HT1080 (cell line): ENCODE measurements around the genes WDR55 and PCDHAC1.

GRCh38 chr5:139652859-139653463 is 4.8 kb downstream of the CXXC5 start:
RAMPAGE:
- cytosol, long total RNA = no peak
- long total RNA = no peak
- nucleus, long total RNA = no peak

DNA sequence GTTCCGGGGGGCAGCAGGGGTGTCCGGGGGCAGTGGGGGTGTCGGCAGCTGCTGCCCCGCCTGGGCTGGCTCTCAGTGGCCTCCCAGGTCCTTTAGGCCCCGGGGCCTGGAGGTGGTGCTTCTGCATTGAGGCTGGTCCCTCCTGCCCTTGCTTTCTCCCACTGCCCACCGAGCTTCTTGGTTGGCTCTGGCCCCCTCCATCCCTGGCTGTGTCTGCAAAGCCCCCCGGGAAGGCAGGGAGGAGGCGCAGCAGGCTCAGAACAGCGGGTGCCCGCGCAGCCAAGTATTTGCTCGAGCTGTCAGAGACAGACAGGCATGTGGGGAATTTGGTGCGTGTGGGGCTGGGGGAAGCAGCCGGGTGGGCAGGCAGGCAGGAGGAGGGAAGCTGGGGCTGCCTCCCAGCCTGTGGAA is 11.5 kb downstream of the CXXC5 start:
RAMPAGE:
- cytosol, long total RNA = no peak
- long total RNA = no peak
- nucleus, long total RNA = start-site peak on the plus strand centred at position 114 of the sequence, 956 bp wide, 7 and 5 reads in 2 replicates

DNA sequence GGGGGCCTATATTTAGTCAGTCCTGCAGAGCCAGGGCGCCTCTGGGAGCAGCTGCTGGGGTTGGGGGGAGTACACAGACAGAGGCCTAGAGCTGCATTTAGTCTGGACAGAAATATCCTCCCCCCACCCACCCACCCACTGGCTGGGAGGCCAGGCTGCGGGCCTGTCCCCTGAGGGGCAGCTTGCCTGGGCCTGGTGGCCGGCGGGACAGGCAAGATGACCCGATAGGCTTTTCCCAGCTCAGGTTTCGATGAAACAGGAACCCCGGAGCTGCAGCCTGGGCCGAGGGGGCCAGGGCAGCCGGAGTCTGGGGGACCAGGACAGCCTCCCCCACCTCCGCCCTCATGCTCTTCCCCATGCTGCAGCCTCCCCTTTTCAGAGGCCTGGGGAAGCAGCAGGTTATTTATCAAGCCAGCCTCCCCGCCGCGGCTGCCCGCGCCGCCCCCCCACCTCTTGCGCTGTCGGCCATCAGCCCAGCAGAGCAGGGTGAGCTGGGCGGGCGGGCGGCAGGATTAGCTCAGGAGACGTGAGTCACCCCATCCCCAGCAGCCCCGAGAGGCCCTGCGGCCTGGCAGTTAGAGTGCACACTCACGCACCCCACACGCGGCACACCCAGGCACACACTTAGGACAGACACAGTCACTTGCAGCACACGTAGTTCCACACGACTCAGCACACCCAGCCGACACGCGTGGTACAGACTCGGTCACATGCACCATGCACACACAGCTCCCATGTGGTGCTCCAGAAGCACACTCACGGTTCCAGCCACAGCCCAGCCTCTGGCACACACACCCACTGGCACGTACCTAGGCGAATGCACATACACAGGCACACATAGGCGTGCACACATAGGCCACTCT is 12.8 kb downstream of the CXXC5 start:
RAMPAGE:
- cytosol, long total RNA = no peak
- long total RNA = no peak
- nucleus, long total RNA = no peak

RAMPAGE:
- cytosol, long total RNA = no peak
- long total RNA = no peak
- nucleus, long total RNA = no peak
Observed at GRCh38 chr5:139683242-139683496, 35.0 kb downstream of the CXXC5 start.

DNA sequence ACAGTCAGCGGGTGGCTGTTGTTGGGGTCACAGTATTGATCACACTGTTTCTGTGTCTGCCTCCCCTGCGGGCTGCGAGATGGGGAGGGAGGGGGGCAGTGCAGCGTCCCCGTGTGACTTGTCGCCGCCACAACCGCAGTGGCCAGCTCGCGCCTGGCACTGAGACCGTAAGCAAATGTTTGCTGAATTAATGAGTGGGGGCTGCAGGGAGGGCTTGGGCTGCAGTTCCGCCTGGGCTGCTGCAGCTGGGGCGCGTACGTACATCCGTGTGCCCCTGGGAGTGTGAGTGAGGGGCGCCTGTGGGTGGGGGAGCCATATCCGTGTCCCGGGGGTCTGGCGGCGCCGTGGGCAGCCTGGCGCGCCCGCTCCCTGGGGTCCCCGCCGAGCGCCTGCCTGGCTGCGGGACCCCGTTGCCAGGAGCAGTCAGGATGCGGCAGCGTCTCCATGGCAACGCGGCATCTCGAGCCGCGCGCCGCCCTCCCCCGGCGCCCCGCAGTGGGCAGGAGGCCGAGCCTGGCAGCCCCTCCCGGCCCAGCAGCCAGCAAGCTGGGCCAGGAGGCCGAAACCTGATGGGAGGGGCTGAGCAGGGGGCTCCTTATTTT is 31.4 kb upstream of the PSD2 start:
RAMPAGE:
- cytosol, long total RNA = no peak
- long total RNA = no peak
- nucleus, long total RNA = no peak

RAMPAGE:
- cytosol, long total RNA = no peak
- long total RNA = no peak
- nucleus, long total RNA = no peak
Observed at GRCh38 chr5:139847562-139848834, 52.4 kb downstream of the PSD2 start.

DNA sequence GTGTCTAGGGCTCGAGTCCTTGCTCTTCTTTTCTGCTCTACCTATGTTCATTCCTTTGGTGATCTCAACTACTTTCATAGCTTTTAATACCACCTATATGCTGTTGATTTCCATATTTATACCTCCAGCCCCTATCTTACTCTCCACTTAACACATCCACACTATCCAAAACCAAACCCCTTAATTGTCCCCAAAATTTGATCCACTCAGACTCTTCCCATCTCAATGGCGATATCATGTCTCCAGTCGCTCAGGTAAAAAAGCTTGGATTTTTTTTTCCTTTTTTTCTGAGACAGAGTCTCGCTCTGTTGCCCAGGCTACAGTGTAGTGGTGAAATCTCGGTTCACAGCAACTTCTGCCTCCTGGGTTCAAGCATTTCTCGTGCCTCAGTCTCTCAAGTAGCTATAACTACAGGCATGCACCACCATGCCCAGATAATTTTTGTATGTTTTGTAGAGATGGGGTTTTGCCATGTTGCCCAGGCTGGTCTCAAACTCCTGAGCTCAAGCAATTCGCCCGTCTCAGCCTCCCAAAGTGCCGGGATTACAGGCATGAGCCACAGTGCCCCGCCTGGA is 29.0 kb downstream of the NRG2 start:
RAMPAGE:
- cytosol, long total RNA = no peak
- long total RNA = no peak
- nucleus, long total RNA = no peak

GRCh38 chr5:140112522-140113529 is 1.1 kb upstream of the PURA start:
RAMPAGE:
- cytosol, long total RNA = no peak
- long total RNA = no peak
- nucleus, long total RNA = no peak

DNA sequence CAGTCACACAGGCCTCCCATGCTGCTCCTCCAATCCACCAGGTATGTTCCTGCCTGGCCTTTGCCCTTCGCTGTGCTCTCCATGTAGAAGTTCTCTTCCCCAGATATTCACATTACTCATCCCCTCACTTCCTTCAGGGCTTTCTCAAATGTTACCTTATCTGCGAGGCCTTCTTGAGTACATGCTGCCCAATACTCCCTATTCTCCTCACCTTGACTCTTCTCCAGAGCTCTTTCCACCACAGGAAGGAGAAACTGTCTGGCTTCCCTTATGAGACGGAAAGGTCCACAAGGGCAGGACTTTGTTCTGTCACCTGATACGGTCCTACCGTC is 52.7 kb downstream of the PFDN1 start:
RAMPAGE:
- cytosol, long total RNA = no peak
- long total RNA = no peak
- nucleus, long total RNA = no peak

DNA sequence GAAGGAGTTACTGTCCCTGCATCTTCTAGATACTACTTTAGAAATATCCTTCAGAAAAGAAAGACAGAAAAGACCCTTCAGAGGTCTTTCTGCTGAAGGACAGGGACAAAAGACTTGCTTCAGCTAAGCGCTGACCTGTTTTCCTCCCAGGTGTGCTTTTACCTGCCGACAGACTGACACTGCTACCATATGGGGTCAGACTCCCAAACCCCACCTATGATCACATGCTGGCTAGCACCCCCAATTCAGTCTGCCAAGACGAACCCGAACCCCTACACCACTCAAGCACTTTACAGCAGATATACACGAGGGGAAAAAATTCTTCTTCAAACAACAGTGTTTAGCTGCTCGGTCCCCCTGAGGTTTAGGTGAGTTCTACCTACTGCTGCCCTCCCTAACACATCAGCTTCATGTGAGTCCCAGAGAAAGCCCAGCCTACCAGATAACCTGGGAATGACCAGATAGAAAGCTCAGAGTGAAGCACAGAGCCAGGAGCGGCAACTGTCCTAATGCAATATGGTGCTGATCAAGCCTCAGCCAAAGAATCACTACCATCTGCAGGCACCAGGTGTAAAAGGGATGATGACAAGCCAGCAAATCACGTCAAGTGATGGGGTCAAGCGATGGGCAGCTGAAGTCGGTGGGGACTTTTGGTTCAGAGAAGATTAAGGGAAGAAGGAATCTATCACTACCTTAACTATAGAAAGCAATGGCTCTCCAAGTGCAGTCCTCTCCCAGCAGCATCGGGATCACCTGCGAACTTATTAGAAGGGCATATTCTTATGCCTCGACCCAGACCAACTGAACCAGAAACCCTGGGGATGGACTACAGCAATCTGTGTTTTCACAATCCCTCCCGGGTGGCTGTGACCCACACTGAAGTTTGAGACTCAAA is 49.5 kb downstream of the PFDN1 start:
RAMPAGE:
- cytosol, long total RNA = no peak
- long total RNA = no peak
- nucleus, long total RNA = no peak

GRCh38 chr5:140258374-140259072 is 44.4 kb downstream of the PFDN1 start:
RAMPAGE:
- cytosol, long total RNA = no peak
- long total RNA = no peak
- nucleus, long total RNA = no peak

DNA sequence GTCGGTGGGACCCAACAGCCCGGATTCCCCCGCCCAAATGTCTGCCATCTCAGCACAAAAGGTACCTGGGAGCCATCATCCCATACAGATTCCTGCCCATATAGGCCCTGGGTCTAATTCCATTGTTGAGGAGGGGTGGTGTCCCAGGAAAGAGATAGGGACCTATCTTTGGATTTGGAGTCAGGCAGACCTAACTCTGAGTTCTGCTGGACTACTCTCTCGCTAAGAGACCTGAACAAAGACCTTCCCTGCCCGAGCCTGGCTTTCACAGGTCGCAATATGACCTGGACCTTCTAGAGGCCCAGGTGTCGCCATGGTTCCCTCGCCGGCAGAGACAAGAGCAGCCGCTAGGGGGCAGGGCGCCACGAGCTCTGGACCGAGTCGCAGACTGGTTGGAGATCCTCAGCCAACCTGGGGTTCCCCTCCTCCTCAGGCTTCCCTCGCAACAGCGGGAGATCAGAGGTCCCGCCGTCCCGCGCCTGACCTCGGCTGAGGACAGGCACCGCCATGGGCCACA is 3.1 kb downstream of the SLC4A9 start:
RAMPAGE:
- cytosol, long total RNA = no peak
- long total RNA = no peak
- nucleus, long total RNA = no peak

DNA sequence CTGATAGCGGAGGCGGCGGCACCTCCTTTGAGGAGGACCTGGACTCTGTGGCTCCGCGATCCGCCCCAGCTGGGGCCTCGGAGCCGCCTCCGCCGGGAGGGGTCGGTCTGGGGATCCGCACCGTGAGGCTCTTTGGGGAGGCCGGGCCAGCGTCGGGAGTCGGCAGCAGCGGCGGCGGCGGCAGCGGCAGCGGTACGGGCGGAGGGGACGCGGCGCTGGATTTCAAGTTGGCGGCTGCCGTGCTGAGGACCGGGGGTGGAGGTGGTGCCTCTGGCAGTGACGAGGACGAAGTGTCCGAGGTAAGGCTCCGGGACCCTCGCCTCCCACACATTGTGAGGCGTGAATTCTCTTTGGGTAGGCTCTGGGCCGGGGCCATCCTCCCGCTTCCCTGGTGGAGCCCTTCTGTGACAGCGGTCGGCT is 352 bp downstream of the ANKHD1 start:
RAMPAGE:
- cytosol, long total RNA = no peak
- long total RNA = no peak
- nucleus, long total RNA = no peak

DNA sequence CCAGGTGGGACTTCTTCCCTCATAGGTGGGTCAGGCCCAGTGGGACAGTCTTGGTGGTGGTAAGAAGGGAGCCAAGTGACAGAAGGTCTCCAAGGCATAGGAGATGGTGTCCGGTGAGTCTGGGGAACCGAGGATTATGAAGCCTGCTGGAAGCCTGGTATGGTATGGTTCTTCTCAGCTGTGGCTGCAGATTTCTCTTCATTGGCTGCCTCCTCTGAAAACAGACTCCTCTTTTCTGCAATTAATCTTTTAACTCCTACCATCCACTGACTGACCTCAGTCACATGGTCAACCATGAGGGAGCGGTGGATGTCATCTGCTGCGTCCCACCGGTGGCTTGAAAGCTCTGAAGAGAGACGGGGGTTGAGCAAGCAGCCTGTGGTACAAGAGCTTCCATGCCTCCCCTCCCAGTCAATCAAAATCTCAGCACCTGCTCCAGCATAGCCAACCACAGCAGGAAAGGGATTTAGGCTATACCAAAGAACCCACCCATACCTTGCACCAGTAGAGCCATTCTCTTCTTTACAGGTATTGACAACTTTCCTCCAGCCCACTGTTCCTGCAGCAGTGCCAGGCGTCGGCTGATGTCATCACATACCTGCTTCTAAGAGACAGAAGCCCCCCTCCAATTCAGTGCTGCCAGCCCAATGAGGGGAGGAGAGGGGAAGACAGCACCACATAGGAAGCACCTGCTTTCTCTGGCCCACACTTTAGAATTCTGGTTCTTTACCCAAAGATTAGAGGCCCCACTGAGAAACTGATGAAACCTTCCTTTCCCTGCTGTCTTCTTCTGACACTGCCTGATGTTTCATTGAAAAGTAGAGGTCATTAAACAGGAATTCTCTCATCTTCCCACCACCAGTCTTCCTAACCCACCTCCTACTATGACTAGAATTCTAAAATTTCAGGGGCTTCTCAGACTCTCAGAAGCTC is 3.4 kb downstream of the EIF4EBP3 start:
RAMPAGE:
- cytosol, long total RNA = no peak
- long total RNA = no peak
- nucleus, long total RNA = no peak

RAMPAGE:
- cytosol, long total RNA = no peak
- long total RNA = no peak
- nucleus, long total RNA = no peak
Observed at GRCh38 chr5:140560175-140560756, 3.0 kb upstream of the SRA1 start.

DNA sequence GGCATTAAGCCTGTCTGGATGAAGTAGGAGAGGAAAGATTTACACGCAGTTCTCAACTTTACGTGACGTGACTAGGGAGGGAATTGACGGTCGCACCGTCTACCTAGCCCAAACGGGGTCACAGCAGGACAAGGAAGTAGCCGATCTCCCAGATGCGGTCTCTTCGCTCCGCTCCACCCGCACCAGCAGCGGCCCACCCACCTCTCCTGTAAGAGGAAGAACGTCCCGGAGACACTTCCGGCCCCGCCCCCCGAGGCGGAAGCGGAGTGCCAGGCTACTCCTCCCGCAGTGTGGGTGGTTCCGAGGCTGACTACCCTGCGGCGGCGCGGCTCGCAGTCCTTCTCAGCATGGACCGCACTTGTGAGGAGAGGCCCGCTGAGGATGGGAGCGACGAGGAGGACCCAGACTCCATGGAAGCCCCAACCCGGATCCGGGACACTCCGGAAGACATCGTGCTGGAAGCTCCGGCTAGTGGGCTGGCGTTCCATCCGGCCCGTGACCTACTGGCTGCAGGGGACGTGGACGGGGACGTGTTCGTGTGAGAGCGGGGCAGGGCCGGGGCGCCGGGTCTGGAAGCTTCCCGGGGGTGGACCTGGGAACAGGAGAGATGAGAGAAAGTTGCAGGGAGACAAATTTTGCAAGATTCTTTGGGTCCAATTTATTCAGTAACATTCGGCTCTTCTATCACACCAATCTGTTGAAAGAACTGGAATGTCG is at the start of gene WDR55:
Gene WDR55 (plus strand): TSS at position 339 of the 717 bp plus-strand sequence.
RAMPAGE:
- cytosol, long total RNA = no peak
- long total RNA = start-site peak on the plus strand centred at position 302 of the sequence, 43 bp wide, 34 reads
- nucleus, long total RNA = no peak

DNA sequence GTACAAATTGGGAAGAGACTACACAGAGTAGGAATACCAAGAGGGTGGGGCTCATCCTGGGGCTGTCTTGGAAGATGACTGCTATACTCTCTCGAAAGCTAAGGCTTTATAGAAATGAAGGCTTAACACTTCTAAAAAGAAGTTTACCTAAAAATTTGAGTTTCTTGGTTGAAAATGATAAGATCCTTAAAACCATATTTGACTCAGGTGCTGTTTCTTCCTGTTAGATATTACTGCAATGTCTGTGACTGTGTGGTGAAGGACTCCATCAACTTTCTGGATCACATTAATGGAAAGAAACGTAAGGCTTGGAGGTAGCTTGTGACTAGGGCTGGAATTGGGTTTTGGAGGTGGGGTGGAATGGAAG is 3.4 kb downstream of the ZMAT2 start:
RAMPAGE:
- cytosol, long total RNA = no peak
- long total RNA = no peak
- nucleus, long total RNA = no peak

GRCh38 chr5:140857715-140858145 is 2.0 kb downstream of the PCDHA10 start:
RAMPAGE:
- cytosol, long total RNA = no peak
- long total RNA = no peak
- nucleus, long total RNA = no peak

GRCh38 chr5:140925858-140927175 is at the start of gene PCDHAC1:
PCDHAC1 (plus strand) TSS chr5:140926299.
RAMPAGE:
- cytosol, long total RNA = no peak
- long total RNA = no peak
- nucleus, long total RNA = no peak

DNA sequence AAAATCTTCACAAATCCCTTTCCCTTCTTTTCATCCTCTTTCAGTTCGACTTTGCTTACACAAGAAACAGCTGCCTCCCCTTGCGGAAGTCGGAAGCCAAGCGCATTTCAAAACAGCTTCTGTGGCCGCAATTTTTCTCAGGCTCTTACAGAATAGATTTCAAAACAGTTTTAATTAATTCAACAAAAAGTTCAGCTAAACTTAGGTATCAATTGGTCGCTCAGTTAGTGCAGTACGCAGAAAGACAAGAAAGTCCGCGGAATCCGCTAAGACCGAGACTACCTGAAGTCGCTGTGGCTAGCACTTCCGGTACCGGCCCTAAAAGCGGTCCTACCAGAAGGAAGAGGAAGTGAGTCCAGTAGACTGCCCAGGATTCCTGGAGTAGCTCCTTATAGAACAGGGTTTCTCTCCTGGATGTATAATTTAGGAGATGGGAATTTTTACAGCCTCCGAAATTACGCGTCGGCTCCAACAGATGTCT is 16.7 kb upstream of the PCDHB2 start:
RAMPAGE:
- cytosol, long total RNA = no peak
- long total RNA = no peak
- nucleus, long total RNA = no peak